ENCODE results near the genes CACNB4 and ARL6IP6.

DNA sequence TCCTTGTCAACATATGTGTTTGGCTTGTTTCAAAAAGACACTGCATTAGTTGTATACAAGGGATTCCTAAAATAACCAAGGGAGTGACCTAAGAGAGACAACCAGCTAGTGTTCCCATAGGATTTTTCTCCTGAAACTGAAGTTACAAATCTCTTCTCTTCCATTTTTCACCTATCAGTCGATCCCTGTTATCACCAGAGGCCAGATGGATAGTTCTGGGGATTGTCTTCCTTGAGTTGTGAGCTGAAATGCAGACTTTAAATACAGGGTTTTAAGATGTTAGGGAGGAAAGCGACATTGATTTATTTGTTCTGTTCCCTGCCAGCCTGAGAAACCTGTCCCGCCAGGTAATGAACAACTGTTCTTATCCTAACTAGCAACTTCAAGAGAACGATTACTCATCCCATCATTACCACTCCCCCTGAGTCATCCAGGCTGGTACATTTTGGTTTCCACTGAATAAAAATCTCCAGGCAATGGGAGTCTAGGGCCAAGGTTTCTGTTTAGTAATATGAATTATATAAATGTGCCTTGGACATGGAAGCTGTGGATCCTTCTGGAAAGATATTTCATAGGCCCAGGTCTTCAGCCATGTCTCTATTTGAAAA is 131.1 kb downstream of the LYPD6B start:
- PRO-cap, result no peak

DNA sequence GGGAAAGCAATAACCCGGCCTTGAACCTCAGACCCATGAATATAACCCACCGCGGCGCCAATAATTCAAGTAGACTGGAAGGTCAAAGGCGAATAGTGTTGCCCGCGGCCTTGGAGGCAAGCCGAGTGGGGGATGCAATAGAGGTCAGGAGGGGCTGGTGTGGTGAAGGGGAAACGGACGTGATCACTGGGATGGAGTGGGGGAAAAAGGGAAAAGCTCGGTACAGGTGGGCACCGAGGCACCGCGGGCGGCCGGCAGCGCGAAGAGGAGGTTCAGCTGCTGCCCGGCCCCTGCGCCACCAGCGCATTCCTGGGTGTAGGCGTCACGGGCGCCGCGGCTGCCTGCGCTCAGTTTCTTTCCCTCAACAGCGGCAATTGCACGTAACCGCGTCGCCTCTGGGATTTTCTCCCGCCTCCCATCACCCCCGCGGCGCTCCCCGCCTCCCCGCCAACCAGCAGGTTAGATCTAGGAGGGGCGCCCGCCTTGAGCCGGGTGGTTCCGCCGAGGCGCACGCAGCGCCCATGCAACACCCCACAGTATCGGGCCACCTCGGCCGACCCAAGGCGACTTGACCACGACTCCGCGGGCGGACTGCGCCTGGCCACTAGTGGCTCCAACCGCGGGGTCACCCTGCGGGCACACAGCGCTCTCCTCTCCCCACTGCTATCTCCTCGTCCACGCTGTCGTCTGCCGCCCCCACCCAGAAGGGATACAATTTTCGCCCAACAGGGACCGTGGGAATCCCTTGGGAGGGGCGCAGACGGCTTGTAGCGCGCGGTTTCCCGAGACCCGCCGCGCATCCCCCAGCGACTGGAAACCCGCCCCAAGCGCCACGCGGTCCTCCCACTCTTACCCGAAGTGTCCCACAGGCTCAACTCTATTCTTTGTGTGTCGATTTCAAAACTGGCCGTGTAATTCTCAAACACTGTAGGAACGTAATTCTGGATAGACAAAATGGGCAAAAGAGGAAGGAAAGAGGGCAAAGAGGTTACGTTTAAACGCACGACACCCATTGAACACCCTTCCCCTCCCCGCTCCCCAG is 1.3 kb downstream of the RND3 start:
- PRO-cap, result bidirectional peak, plus-strand start at position 534 of the sequence, minus-strand start at position 267 of the sequence

GRCh38 chr2:150619856-150620341 is 132.4 kb upstream of the RND3 start:
- PRO-cap, result unidirectional peak, plus-strand start at chr2:150620141

DNA sequence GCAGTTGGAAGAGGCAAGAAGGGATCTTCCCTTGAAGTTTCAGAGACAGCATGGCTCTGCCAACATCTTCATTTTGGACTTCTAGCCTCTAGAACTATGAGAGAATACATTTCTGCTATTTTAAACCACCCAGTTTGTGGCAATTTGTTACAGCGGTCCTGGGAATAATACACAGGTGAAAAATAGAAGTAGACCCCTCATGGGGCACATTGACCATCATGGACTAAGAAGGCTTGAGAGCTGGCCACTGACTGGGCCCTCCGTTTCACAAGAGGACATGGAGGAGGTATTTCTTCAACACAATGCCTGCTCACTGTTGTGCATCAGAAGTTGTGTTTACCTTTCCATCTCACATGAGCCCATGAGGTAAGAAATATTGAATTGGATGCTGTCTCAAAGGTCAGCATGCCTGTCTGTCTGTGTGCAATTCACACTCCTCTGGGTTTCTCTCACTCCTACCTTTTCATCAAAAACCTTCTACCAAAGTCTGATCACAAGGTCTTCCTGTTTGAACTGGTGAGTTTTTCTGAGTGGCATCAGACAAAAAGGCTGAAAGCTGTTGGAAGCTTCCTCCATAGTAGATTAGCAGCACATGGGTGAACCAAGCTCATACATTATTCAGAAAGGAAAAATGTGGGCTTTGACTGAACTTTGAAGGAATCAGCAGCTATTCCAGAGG is 143.1 kb upstream of the RND3 start:
- PRO-cap, result no peak

- PRO-cap, result no peak
Observed at GRCh38 chr2:151464929-151465684, 55.4 kb downstream of the RIF1 start.

GRCh38 chr2:151475796-151476334 is 66.2 kb downstream of the RIF1 start:
- PRO-cap, result no peak

GRCh38 chr2:151619336-151619768 is 114.9 kb downstream of the NEB start:
- PRO-cap, result no peak

DNA sequence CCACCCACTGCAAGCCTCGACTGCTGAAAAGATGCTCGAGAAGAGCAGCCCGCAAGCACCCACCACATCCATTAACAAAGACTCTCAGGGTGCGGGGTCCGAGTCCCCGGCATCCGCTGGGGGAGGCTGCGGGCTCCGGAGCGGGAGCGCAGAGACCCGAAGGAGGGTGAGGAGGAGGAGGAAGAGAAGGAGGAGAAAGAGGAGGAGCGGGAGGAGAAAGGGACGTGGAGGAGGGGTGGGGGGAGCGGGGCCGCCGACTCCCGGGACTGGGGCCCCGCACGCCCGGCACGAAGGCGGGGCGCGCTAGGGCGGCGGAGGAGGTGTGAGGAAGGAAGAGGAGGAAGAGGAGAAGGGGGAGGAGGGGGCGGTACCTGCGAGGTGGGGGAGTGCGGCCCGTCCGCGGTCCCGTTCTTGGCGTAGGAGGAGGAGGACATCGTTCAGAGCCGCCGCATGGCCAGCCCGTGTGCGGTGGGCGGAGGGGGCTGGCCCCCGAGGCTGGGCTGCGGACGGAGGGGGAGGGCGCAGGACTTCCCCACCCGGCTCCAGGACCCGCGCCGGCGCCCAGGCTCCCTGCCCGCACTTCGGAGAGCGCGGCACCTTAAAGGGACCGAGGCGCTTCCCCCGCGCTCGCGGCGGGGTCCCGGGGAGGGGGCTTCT is at the start of gene CACNB4:
Gene CACNB4, minus strand, starts transcription at position 467 of the 657 bp plus-strand sequence.
- PRO-cap, result no peak

GRCh38 chr2:152389104-152390128 is 54.4 kb downstream of the FMNL2 start:
- PRO-cap, result no peak

GRCh38 chr2:152402143-152402565 is 67.2 kb downstream of the FMNL2 start:
- PRO-cap, result no peak

DNA sequence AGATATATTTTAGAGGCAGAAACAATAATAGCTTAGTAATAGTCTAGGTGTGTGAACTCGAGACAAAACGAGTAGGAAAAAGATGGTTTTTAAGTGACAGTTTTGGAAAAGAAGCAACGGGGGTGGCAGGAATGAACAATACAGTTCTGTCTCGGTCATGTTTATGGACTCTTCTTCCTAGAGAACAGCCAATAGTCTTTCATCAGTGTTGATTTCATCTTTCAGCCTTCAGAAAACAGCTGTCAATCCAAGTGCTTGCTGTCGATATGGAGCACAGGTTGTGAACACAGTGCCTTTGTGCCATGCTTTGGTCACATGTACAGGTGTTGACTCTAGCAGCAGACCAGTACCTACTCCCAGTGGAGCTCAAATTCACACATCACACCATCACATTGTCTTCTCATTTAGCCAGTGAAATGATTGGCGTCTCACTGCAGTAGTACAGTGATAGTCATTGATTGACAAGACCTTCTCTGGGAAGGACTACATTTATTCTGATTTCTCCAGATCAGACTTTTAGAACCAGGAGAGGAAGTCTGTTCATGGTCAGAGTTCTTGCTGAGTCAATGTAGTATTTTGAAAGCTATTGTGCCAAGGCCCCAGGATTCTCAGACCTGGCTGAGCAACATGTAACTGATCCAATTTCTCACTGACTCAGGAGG is 75.1 kb downstream of the FMNL2 start:
- PRO-cap, result no peak

- PRO-cap, result no peak
Observed at GRCh38 chr2:152433152-152433889, 98.3 kb downstream of the FMNL2 start.

GRCh38 chr2:152454580-152455720 is 120.0 kb downstream of the FMNL2 start:
- PRO-cap, result no peak

GRCh38 chr2:152464853-152465609 is 130.1 kb downstream of the FMNL2 start:
- PRO-cap, result no peak

- PRO-cap, result no peak
Observed at GRCh38 chr2:152625029-152625660, 92.1 kb downstream of the PRPF40A start.

- PRO-cap, result bidirectional peak, plus-strand start at chr2:152718625, minus-strand start at chr2:152718502; bidirectional peak, plus-strand start at chr2:152718907, minus-strand start at chr2:152718800
Observed at GRCh38 chr2:152718376-152719271, at the start of gene ARL6IP6. ARL6IP6 (plus strand) TSS chr2:152718620.

DNA sequence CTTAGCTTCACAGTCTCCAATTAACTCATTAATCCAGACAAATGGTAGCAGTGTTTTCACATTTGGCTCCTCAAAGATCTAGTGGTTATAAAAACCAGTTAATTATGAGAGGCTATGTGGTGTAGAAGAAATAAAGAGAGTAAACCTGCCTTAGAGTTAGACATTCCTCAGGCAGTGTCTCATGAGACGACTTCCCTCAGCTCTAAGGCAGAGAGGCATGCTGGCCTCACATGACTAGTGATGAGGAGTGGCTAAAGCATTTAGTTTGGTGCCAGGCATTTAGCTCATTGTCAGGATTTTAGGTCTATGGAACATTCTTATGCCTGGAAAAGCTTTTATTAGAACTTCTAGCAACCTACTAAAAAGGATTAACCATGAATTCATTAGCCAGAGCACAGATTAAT is 90.3 kb downstream of the RPRM start:
- PRO-cap, result no peak

GRCh38 chr2:153871049-153871497 is 649 bp upstream of the GALNT13 start:
- PRO-cap, result no peak

DNA sequence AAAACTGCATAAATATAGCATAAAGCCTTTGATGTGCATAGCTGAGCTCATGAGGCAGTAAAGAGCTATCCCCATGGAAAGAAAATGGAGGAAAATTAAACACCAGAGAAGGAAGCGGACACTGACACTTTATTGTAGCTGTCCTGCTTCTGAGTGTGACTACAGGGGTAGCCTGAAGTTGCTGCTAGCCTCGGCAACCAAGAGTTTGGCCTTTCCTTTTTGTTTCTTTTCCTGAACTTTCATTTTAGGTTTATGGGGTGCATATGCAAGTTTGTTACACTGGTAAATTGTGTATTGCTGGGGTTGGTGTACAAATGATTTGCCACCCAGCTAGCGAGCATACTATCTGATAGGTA is 343.1 kb downstream of the NR4A2 start:
- PRO-cap, result no peak

DNA sequence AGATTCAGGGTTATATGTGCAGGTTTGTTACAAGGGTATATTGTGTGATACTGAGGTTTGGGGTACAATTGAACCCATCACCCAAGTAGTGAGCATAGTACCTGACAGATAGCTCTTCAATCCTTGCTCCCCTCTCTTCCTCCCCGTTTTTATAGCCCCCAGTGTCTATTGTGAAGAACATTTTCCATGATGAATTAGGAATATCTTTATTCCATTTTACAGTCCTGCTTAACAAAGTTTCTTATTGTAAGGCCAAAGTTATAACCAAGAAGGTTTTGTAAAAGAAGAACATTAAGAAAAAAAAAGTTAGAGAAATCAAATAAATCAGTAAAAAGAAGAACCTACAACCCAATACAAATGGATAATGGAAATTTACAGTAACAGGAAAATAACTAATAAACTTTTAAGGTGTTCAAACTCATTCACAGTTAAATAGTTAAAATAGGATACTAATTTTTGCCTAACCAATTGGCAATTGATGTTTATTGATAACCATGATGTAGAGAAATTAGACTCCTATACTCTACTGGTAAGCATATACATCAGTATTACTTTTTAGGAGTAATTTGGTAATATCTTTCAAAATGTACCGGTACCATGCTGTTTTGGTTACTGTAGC is 192.4 kb downstream of the NR4A2 start:
- PRO-cap, result no peak